ENCODE measurements around a stretch of chr4.

- PRO-cap = no peak
These were observed 11.9 kb upstream of the ADD1 start for GRCh38 chr4:2831559-2832298.

DNA sequence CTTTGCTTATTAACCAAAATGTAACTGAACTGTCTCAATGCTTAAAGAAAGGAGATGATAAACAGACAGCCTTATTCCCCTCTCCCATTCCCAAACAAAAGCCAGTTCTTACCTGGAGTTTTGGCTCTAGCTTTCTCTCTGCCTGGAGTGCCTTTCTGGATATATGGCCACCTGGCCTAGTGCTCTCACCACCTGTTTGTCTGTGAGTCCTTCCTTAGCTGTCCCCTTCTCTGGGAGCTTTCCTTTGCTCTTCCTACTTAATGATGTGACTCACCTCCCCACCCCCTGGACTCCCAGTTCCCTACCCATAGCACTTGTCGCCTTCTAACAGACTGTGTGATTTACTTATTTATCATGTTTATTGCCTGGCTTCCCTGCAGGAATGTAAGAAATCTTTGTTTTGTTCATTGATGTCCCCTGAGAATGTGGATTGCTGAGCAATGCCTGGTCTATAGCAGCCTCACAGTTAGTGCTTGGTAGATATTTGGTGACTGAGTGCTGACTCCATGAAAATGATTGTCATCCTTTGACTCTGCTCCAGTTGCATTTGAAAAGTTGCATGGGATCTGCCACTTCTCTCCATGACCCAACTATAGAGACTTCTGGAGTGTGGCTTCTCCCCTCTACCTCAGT lies 18.9 kb downstream of the ADD1 start:
- PRO-cap = no peak

DNA sequence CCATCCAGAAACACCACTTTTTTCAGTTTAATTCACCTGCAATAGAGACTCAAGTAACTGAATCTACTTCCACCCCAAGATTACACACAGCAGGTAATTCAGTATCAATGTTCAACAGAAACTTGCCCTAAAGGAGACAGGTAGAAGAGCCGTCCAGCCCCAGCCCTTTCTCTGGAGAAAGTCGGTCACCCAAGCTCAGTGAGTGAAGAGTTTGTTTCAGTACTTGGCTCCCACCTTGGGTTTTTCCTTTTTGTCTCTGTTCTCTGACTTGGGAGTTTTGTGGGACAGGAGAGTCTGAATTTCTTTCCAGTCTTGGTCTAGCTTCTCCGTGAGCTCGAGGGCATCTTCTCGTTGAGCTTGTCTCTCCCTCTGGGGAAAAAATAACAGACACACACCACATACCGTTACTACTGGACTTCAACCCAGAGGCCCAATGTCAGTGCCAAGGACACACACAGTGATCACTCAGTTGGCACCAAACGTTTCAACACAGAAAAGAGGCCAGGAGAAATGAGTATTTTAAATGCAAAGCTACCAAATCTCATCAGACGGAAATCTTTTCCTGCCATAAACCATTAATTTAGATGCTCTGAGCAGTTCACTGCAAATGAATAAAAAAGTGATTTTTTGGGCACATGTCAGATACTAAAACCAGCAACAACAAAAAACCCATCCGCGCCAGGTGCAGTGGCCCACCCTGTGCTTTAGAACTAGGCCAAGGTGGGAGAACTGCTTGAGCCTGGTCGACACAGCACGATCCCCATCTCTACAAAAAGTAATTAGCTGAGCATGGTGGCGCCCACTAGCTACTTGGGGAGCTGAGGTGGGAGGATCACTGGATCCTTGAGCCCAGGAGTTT lies 9.7 kb downstream of the NOP14 start:
- PRO-cap = no peak

GRCh38 chr4:2989474-2989826 lies 26.1 kb downstream of the GRK4 start:
- PRO-cap = no peak

DNA sequence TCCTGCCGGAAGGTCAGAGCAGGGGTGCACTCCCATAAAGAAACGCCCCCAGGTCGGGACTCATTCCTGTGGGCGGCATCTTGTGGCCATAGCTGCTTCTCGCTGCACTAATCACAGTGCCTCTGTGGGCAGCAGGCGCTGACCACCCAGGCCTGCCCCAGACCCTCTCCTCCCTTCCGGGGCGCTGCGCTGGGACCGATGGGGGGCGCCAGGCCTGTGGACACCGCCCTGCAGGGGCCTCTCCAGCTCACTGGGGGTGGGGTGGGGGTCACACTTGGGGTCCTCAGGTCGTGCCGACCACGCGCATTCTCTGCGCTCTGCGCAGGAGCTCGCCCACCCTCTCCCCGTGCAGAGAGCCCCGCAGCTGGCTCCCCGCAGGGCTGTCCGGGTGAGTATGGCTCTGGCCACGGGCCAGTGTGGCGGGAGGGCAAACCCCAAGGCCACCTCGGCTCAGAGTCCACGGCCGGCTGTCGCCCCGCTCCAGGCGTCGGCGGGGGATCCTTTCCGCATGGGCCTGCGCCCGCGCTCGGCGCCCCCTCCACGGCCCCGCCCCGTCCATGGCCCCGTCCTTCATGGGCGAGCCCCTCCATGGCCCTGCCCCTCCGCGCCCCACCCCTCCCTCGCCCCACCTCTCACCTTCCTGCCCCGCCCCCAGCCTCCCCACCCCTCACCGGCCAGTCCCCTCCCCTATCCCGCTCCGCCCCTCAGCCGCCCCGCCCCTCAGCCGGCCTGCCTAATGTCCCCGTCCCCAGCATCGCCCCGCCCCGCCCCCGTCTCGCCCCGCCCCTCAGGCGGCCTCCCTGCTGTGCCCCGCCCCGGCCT lies 802 bp upstream of the HTT start:
- PRO-cap = unidirectional peak, minus-strand start at position 528 of the sequence

GRCh38 chr4:3108444-3108759 lies 33.9 kb downstream of the HTT start:
- PRO-cap = no peak

DNA sequence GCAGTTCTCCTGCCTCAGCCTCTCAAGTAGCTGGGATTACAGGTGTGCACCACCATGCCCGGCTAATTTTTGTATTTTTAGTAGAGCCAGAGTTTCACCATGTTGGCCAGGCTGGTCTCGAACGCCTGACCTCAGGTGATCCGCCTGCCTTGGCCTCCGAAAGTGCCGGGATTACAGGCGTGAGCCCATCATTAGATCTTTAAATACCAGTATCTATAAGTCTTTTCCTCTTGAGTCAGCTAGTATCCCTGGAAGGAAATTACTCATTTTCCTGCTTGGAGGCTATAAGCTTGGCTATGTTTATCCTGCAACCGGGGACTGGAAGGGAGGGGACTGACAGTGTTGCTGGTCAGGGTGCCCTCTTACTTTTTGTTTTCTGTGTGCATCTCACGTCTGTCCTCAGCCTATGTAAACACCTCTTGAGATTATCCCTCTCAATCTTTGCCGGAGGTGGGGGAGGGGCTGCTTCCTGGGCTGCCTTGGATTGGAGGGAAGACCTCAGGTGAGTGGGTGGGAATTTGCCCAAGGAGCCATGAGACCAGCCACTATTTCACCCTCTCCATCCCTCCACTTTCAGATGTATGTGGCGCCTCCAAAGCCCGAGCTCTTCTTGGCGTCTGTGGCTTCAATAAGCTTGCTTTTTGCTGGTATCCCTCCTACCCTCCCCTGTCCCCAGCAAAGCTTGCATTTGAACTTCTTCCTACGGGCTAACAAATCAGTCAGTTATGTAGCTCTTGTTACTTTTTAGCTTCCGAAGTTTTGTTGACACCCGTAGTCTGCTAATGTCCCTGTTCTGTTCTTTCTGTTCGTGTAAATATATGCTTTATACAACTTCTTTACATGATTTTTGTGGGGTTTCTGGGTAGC lies 37.0 kb downstream of the HTT start:
- PRO-cap = no peak

GRCh38 chr4:3205995-3206492 lies 42.9 kb upstream of the MSANTD1 start:
- PRO-cap = no peak

DNA sequence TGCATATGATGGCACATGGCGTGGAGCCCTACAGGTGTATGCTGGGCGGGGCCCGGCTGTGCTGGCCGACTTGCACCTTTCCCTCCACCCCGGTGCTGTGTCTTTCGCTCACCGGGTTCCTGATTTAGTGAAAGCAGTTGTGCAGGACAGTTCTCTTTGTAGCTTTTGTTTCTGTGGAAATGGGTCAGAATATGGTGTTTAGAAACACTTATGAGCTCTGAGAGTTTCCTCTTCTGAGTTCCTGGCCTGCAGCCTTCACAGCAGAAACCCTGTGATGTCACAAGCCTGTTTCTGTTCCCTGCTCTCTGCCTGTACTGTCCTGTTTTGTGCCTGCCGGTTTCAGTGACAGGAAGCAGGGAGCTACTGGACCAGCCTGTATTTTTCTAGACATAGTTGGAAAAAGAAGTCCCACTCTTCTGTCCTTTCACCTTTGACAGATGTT lies 22.4 kb upstream of the MSANTD1 start:
- PRO-cap = no peak

- PRO-cap = no peak
These were observed 6.6 kb downstream of the RGS12 start for GRCh38 chr4:3299326-3299977.

DNA sequence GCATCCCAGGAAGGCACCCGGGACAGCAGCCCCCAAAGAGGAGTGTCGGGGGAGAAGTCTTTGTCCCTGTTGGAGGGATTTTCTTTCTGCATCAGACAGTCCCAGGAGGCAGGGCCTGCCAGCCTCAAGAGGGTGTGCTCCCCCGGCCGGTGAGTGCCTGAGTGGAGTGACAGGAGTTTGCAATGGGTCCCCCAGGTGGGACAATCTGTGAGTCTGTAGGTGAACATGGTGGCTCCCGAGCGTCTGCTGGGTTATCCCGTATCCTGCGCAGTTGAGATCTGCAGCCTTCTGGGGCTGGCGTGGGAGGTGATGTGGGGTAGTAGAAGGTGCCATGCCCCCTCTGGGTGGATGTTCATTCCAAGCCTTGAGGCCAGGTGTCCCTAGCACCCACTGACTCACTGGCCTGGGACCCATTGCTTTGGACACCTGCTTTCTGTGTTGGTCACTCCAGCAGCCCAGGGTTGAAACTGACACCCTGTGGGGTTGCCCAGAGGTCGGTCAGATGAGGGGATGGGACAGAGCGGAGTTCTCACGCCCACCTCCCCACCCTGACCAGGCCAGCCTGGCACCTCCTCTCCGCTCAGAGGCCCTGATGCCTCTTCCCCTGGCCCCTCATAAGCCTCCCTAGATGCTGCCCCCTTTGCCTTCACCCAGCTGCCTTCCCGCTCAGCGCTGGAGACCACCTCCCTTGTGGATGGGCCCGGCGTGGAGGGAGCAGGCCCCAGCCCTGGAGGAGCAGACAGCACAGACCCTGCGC lies 1.8 kb downstream of the DOK7 start:
- PRO-cap = no peak

DNA sequence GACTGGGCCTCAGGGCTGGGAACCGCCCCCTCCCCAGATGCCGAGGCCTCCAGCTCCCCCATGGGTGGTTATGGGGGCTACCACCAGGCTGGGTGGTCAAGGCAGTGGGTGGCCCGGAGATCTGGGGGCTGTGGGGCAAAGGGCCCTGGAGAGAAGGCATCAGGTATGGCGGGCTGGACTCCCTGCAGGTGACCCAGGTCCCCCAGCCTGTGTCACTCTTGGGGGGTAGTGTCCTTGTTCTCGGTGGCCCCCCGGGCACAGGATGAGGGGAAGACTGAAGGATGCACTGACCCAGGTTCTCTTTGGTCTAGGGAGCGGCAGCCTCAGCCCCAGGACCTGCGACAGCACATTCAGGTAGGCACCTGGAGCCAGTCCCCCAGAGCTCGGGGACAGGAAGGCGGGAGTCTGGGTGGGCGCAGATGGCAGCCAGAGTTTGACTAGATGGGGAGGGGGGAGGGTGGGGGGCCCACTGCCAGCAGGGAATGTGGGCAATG lies 33.5 kb downstream of the DOK7 start:
- PRO-cap = no peak

DNA sequence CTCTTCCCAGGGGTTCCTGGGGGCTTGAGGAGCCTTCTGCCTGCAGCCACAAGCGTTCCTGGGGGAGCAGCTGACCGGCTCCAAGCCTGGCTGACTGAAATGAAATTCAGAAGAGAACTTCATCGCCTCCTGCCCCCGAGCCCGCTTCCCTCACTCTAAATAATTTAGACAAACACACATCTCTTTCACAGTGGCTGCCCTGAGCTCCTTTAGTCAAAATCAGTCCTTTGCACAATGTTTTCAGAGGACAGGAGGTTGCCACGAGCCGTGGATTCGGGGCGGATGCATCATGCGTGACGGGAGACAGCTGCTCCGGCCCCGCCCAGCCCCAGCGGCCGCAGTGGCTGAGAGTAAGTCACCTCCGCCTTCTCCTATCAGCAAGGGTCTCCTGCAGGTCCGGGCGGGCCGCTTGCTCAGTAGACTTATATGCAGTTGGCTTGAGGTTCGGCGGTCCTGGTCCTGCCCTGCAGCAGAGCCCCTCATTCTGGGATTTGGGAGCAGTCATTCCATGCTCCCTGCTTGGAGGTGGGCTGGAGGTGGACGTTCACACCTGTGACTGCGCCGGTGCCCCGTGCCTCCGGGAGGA lies 86.5 kb upstream of the ADRA2C start:
- PRO-cap = no peak

DNA sequence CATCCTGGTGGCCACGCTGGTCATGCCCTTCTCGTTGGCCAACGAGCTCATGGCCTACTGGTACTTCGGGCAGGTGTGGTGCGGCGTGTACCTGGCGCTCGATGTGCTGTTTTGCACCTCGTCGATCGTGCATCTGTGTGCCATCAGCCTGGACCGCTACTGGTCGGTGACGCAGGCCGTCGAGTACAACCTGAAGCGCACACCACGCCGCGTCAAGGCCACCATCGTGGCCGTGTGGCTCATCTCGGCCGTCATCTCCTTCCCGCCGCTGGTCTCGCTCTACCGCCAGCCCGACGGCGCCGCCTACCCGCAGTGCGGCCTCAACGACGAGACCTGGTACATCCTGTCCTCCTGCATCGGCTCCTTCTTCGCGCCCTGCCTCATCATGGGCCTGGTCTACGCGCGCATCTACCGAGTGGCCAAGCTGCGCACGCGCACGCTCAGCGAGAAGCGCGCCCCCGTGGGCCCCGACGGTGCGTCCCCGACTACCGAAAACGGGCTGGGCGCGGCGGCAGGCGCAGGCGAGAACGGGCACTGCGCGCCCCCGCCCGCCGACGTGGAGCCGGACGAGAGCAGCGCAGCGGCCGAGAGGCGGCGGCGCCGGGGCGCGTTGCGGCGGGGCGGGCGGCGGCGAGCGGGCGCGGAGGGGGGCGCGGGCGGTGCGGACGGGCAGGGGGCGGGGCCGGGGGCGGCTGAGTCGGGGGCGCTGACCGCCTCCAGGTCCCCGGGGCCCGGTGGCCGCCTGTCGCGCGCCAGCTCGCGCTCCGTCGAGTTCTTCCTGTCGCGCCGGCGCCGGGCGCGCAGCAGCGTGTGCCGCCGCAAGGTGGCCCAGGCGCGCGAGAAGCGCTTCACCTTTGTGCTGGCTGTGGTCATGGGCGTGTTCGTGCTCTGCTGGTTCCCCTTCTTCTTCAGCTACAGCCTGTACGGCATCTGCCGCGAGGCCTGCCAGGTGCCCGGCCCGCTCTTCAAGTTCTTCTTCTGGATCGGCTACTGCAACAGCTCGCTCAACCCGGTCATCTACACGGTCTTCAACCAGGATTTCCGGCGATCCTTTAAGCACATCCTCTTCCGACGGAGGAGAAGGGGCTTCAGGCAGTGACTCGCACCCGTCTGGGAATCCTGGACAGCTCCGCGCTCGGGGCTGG lies 1.1 kb downstream of the ADRA2C start:
- PRO-cap = bidirectional peak, plus-strand start at position 491 of the sequence, minus-strand start at position 234 of the sequence

DNA sequence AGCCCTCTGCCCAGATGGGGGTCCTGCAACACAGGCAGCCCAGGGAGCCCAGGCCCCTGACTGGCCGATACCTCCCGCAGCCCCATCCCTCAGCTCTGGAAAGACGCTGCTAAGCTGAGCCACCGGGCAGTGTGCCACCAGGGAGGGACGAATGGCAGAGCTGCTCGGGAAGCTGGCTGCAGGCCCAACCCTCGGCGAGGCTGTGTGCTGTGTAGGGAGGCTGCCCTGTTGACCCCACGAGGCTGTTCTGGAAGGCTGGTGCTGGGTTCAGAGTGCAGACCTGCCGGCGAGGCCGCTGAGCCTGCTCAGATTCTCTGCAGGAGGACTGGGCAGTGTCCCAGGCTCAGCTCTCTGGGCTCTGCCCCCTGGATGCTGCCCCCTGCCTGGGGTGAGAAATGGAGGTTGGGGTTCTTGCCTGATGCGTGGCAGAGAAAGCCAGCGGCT lies 61.7 kb downstream of the ADRA2C start:
- PRO-cap = no peak

DNA sequence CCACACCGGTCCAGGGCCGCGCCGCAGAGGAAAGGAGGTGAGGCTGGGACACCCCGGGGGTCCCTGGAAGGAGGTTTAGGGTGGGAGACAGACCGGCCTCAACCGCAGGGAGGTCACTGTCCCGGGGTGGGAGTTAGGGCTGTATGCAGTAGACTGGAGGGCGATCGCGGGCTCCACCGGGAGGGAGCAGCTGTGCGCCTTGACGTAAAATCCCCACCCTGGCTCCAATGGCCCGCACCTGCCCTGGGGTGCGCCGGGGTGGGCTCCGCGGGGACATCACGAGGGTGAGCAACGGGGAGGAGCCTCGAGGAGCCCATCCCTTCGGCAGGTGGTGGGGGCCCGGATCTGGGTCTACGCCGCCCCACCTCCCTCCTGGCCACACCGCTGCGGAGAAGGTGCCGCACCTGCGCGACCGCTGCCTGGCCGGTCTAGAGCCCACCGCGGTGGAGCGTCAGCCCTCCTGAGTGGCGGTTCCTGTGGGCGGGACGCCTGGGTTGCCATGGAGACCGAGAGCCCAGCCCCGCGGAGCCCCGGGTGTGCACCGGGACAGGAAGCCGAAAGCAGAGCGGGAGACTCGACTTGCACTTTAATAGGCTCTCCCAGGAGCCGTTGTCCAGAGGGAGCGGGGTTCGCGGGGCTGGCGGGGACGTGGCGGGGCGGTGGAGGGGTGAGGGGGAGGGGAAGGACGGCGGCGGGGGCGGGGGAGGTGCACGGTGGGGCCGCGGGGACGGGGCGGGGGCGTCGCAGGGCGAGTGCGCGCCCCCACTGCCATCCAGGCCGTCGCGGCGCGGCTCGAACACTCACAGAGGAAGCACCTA lies 105.2 kb downstream of the ADRA2C start:
- PRO-cap = no peak

DNA sequence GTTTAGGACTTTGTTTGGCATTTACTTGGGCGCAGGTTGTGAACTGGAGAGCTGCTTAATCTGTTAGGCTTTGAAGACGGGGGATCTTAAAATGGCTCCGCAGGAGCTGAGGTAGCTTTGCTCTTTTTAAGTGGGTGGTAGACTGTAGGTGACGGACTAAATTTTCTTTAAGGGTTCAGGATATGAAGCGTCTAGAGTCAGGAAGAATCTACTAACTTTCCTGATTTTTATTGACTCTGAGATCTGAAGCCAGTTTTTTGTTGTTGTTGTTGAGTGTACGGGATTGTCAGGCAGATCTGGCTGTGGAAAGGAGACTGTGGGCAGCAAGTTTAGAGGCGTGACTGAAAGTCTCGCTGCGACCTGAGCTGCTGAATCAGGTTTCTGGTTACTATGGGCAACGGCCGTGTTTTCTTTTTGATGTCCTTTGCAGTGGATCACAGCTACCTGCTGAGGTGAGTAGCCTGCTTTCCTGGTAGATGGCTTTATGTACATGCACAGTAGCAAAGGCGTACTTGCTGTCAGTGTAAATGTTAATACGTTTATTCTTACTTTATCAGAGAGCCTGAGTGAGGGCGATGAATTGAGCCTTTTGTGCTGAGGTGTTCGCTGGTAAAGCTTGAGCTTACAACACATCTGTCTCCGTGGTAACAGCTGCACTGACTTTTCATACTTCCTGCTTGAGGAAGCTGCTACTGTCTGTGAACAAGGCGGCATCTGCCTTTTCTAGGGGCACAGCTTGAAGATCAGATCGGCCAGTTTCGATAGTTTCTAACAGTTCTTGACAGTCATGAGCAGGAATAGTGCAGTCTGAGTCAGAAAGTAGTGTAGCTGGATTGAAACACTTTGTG lies 193.8 kb downstream of the OTOP1 start:
- PRO-cap = no peak

DNA sequence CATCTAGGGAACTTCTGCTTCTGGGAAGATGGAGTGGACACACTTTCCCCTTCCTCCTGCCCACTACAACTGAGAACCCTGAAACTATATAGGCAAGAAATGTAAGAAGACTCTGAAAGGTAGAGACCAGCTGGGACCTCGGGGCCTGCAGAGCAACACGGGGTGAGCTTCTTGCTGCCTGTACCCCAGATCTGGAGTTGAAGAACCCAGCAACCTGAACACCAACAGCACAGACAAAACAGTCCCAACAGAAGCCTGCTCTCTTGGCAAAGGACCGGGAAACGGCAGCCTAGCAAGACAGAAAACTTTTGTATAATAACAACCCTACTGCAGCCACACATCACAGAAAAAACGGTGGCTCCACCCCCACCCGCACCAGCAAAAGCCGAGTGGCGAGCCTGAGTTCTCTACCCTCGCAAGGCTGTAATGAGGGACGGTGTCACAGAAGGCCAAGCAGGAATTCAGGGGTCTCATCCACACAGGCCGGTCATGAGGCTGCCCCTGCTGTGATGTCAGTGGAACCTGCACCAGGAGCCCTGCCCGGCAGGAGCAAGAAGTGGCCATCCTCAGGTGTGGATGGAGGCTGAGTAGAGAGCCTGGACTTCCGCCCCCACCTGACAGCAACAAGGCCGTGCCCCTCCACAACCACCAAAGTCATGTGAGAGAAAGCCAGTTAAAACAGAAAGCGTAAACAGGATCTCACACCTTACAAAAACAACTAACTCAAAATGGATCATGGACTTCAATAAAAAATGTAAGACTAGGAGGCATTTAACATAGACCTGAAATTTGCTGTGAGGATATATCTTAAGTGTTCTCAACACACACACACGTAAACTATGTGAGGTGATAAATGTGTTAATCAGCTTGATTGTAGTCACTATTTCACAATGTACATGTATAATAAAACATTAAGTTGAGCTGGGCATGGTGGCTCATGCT lies 20.7 kb downstream of the LYAR start:
- PRO-cap = no peak

GRCh38 chr4:4269960-4270218 lies 20.1 kb downstream of the LYAR start:
- PRO-cap = no peak

- PRO-cap = no peak
These were observed 57.1 kb downstream of the STX18 start for GRCh38 chr4:4484586-4485272.

Measured in tibial artery (tissue), 1 donor.